ENCODE measurements around a stretch of chr20.

GRCh38 chr20:24952272-24953283 is 3.5 kb downstream of the CST7 start:
- PRO-cap, 4 experiments, result peak in 1 of 4 experiments; most common minus-strand start chr20:24952795 (in 1)
- RAMPAGE, long total RNA, 4 experiments, result no peak in any of the 4 experiments

DNA sequence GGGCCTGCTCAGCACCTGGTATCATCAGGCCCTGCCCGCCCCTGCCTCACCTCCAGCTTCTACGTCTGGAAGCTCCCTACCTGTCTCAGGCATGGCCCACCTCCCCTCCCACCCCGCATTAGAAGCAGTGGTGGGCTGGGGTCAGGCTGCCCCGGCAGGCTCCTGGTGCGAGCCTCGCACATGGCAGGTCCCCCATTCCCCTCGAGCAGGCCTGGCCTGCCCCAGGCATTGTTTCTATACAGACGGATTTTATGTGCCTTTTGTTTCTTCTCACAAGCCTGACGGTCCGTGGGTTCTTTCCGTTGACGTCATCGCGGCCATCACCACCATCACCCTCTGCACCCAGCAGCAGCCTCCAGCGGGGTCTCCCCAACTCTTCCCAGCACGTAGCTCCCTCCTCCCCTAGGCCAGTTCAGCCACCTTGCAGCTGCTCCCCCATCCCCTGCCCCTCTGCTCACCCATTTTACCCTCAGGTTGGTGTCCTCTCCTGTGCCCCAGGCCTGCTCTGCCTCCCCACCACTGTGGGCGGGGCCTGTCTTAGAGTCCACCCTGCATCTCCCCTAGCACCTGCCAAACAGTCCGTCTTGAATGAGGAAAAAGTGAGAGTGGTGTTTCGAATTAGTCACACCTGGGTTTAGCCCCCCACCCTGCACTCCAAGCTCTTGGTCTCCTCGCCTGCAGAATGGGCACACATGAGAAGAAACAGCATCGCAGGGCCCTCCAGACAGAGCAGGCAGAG is 4.7 kb downstream of the CST7 start:
- PRO-cap, 4 experiments, result peak in 4 of 4 experiments; most common plus-strand start position 267 of the sequence (in 1); most common minus-strand start position 236 of the sequence (in 3)
- RAMPAGE, long total RNA, 4 experiments, result start-site peak on the minus strand in 2 of 4 experiments, centred at positions 136 to 360 of the sequence, 5 to 7 reads per replicate

- PRO-cap, 4 experiments, result no peak in any of the 4 experiments
- RAMPAGE, long total RNA, 4 experiments, result no peak in any of the 4 experiments
These were observed 15.3 kb downstream of the CST7 start for GRCh38 chr20:24964257-24964860.

GRCh38 chr20:24978469-24978866 is 14.1 kb downstream of the APMAP start:
- PRO-cap, 4 experiments, result no peak in any of the 4 experiments
- RAMPAGE, long total RNA, 4 experiments, result no peak in any of the 4 experiments

GRCh38 chr20:25017190-25017837 is 24.8 kb upstream of the APMAP start:
- PRO-cap, 4 experiments, result no peak in any of the 4 experiments
- RAMPAGE, long total RNA, 4 experiments, result no peak in any of the 4 experiments

GRCh38 chr20:25055897-25056958 is 1.7 kb downstream of the ACSS1 start:
- PRO-cap, 4 experiments, result no peak in any of the 4 experiments
- RAMPAGE, long total RNA, 4 experiments, result no peak in any of the 4 experiments

GRCh38 chr20:25196072-25197136 is 892 bp downstream of the ENTPD6 start:
- PRO-cap, 4 experiments, result no peak in any of the 4 experiments
- RAMPAGE, long total RNA, 4 experiments, result no peak in any of the 4 experiments

GRCh38 chr20:25220728-25221351 is 25.3 kb downstream of the ENTPD6 start:
- PRO-cap, 4 experiments, result no peak in any of the 4 experiments
- RAMPAGE, long total RNA, 4 experiments, result no peak in any of the 4 experiments

- PRO-cap, 4 experiments, result no peak in any of the 4 experiments
- RAMPAGE, long total RNA, 4 experiments, result no peak in any of the 4 experiments
These were observed 8.4 kb upstream of the PYGB start for GRCh38 chr20:25239496-25239945.

- PRO-cap, 4 experiments, result peak in 2 of 4 experiments; most common plus-strand start chr20:25318888 (in 2); most common minus-strand start chr20:25318711 (in 1)
- RAMPAGE, long total RNA, 4 experiments, result no peak in any of the 4 experiments
These were observed 70.7 kb downstream of the PYGB start for GRCh38 chr20:25318545-25319046.

DNA sequence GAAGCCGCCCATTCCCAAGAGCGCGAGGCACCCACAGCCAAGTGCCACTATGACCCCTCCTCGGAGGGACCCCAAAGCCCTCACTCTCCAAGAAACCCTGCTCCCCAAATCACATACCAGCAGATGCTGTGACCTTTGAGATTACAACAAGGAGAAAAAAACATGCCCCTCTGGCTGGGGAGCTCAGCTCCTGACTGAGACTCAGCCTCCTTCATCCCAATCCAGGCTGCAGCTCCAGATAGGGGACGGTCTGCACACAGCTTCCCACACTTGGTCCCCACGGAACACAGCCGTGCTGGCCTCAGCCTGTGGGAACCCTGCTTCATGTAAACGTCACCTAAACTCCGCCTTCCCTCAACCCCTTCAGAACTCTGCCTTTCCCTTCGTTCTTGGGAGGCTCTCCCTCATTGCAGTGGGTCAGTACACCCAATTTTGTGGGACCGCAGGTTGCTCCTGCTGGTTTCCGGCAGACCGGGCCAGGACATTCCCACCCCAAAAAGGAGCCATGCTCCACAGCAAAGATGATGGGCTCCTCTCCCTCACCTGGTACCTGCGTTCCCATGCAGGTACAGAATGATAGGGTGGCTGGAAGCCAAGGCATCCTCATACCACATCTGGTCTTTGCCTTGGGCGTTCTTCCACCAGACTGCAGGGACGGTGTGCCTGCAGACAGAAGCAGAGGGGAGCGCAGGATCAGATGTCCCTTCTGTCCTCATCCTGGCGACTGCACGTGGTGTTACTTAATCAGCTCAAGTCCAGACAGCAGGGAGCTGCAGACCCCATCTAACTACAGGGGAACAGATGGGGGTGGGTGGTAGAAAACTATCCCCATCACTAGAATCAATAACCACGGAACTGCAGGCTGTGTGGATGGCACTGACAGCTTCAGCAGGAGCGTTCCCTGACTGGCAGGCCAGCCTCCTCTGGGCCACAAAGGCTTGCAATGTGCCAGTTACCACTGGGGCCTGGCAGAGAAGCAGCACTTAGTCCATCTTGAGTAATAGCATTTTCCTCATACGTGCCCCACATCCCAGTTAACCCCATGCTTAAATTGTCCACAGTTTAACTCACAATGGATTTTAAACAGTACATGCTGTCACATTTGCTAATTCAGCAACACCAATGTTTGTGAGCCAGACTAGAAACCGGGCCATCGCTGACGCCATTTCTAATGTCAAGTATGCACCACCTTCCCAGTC is 70.6 kb downstream of the ABHD12 start:
- PRO-cap, 4 experiments, result no peak in any of the 4 experiments
- RAMPAGE, long total RNA, 4 experiments, result no peak in any of the 4 experiments

DNA sequence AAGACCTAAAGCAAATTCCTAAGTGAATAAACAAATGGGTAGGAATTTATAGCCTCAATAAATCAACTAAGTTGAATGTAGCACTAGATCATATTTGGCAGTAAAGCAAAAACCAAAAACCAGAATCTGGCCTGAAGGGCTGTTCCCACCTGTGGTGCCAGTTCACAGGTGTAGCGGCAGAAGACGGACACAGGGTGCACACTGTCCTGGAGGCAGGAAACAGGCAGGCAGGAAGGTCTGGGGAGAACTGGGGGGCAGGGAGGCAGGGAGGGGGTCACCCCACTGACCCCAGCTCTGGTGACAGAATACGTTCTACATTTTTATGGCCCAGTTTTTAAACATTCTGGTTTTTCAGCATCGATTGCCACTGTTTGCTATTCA is 36.5 kb downstream of the ABHD12 start:
- PRO-cap, 4 experiments, result no peak in any of the 4 experiments
- RAMPAGE, long total RNA, 4 experiments, result no peak in any of the 4 experiments

- PRO-cap, 4 experiments, result no peak in any of the 4 experiments
- RAMPAGE, long total RNA, 4 experiments, result no peak in any of the 4 experiments
These were observed 11.8 kb downstream of the ABHD12 start for GRCh38 chr20:25378609-25379547.

DNA sequence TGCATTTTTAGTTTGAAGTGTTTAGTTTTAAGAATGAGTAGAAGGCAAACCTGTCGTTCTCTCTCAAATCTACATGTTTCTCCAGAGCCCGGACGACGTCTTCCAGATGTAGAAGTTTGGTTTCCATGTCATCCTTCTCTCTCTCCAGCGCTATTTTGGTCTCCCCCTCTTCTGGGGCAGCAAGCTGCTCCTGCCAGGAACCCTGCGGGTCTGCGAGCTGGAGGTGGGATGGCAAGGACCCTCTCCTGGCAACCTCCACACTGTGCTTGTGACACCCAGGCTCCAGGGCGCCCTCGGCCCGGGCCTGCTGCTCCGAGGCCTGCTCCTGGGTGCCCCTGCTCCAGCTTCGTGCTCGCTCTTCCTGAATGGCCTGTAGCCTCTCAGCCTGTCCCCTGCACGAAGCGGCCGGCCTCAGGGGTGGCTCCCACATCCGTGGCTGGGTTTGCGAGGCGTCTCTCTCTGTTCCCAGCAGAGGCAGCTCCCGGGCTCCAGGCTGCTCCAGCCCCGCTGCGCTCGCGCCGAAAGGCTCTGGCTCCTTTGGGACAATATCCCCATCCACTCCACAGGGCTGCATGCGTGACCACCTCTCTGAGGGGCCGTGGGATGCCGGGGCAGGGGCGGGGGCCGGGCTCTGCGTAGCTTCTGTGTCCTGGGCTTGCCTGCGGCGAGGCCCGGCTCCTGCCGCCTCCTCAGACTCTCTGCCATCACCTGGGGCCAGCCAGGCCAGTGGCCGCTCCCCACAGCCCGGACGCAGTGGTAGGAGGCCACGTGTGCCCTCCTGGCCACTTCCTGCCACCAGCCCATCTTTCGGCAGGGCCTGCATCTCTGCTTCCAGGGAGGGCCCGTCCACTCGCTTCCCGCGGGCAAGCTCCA is 68.8 kb downstream of the GINS1 start:
- PRO-cap, 4 experiments, result no peak in any of the 4 experiments
- RAMPAGE, long total RNA, 4 experiments, result no peak in any of the 4 experiments

DNA sequence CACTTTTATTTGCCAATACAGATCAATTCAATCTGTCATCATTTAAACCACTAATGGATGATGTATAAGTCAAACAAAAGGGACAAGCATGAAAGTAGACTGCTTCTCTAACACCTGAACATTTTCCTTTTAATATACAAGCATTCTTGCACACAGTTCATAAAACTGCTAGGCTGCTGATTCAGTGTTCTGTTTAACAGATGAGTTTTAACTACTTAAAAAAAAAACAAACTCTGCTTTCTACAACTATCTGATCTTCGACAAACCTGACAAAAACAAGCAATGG is 2.8 kb downstream of the NINL start:
- PRO-cap, 4 experiments, result no peak in any of the 4 experiments
- RAMPAGE, long total RNA, 4 experiments, result no peak in any of the 4 experiments

- PRO-cap, 4 experiments, result no peak in any of the 4 experiments
- RAMPAGE, long total RNA, 4 experiments, result no peak in any of the 4 experiments
These were observed 288.3 kb upstream of the ZNF337 start for GRCh38 chr20:25984826-25985385.

- PRO-cap, 4 experiments, result no peak in any of the 4 experiments
- RAMPAGE, long total RNA, 4 experiments, result no peak in any of the 4 experiments
These were observed 511.2 kb upstream of the ZNF337 start for GRCh38 chr20:26207790-26208341.

GRCh38 chr20:28602136-28603473 is 2654.9 kb upstream of the DEFB115 start:
- PRO-cap, 4 experiments, result peak in 4 of 4 experiments; most common plus-strand start chr20:28602977 (in 4); most common minus-strand start chr20:28602827 (in 2)
- RAMPAGE, long total RNA, 4 experiments, result start-site peak on the minus strand in 4 of 4 experiments, at chr20:28602697-28602811 at its widest, 200 to 435 reads per replicate

DNA sequence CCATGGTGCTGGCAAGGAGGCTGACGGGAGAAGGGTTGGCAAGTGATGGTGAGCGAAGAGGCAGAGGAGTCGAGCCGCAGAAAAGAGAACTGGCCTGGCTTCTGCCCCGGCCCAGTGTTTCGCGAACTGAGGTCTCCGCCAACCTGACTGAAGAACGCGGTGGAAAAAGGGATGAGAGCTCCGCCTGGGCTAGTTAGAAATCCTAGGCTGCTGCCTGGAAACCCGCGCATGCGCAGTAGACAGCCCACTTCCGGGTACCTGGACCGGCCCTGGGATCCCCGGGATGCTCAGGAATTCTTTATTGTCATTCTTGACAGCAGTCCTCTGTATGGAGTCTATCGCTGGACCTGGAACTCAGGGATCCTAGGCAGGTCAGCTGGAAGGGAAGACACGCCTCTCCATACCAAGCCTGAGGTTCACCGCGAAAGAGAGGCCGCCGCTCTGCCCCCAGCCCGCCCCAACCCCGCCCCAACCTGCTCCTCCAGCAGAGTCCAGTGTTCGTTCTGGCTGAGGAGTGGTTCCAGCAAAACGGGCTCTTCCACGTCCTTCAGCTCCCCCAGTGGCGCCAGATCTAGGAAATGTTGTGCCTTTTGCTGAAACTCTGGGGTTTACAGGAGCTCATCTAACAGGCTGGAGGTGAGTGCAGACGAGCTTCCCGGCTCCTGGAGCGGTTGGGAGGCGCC is 1379.2 kb upstream of the DEFB115 start:
- PRO-cap, 4 experiments, result peak in 3 of 4 experiments; most common plus-strand start position 165 of the sequence (in 2); most common minus-strand start position 84 of the sequence (in 3)
- RAMPAGE, long total RNA, 4 experiments, result no peak in any of the 4 experiments

DNA sequence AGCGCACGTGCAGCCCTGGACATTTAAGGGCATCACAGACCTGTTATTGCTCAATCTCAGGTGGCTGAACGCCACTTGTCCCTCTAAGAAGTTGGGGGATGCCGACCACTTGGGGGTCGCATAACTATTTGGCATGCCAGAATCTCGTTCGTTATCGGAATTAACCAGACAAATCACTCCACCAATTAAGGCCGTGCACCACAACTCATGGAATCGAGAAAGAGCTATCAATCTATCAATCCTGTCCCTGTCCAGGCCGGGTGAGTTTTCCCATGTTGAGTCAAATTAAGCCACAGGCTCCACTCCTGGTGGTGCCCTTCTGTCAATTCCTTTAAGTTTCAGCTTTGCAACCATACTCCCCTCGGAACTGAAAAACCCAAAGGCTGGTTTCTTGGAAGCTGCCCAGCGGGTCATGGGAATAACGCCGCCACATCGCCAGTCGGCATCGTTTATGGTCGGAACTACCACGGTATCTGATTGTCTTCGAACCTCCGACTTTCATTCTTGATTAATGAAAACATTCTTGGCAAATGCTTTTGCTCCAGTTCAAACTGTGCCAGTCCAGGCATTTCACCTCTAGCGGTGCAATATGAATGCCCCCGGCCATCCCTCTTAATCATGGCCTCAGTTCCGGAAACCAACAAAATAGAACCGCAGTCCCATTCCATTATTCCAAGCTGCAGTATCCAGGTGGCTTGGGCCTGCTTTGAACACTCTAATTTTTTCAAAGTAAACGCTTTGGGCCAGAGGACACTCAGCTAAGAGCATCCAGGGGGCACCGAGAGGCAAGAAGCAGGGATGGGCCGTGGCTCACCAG is 770.8 kb upstream of the DEFB115 start:
- PRO-cap, 4 experiments, result no peak in any of the 4 experiments
- RAMPAGE, long total RNA, 4 experiments, result no peak in any of the 4 experiments

Data from spleen (tissue), 7 donors.